ENCODE measurements around the genes CD3E, CD3D and DDX6.

DNA sequence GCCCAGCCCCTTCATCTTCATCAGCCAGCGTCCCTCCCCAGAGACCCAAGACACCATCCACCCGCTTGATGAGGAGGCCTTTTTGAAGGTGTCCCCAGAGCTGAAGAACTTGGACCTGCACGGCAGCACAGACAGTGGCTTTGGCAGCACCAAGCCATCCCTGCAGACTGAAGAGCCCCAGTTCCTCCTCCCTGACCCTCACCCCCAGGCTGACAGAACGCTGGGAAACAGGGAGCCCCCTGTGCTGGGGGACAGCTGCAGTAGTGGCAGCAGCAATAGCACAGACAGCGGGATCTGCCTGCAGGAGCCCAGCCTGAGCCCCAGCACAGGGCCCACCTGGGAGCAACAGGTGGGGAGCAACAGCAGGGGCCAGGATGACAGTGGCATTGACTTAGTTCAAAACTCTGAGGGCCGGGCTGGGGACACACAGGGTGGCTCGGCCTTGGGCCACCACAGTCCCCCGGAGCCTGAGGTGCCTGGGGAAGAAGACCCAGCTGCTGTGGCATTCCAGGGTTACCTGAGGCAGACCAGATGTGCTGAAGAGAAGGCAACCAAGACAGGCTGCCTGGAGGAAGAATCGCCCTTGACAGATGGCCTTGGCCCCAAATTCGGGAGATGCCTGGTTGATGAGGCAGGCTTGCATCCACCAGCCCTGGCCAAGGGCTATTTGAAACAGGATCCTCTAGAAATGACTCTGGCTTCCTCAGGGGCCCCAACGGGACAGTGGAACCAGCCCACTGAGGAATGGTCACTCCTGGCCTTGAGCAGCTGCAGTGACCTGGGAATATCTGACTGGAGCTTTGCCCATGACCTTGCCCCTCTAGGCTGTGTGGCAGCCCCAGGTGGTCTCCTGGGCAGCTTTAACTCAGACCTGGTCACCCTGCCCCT lies 12.8 kb downstream of the IL10RA start:
- PRO-cap: no peak

GRCh38 chr11:118078183-118079365 lies 1.7 kb downstream of the TMPRSS4 start:
- PRO-cap: unidirectional peak, minus-strand start at chr11:118078328; unidirectional peak, minus-strand start at chr11:118078820; bidirectional peak, plus-strand start at chr11:118079251, minus-strand start at chr11:118079145

DNA sequence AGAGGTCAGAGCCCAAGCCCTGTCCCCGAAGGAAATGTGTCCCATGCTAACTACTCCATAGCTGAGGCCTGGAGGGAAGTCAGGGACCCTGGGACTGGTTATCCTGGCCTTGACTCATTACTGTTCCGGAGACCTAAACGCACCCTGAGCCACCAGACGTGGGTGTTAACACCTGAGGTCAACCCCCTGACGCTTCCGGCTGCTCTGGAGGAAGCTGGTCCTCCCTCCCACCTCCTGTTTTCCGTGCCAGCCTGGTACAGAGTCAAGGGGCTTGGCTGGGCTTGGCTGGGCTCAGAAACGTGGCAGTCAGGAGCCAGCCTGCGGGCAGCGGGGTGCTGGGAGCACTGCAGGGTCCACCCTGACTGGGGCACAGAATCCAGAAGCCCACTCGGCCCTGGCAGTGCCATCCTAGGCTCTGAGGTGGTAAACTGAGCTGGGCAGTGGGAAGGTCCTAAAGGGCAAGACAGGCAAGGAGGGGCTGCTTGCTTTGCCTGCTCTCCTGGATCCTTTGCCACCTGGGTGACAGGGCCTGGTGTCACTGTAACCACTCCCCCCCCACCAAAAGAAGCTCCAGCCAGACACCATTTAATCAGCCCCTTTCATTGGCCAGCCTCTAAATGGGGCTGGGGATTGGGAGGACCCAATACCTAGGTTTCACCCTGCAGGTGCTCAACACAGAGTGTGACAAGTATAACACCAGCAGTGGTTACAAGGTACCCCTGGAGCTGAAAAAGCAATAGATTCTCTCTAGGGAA lies 2.8 kb downstream of the TMPRSS4 start:
- PRO-cap: bidirectional peak, plus-strand start at position 294 of the sequence, minus-strand start at position 119 of the sequence

DNA sequence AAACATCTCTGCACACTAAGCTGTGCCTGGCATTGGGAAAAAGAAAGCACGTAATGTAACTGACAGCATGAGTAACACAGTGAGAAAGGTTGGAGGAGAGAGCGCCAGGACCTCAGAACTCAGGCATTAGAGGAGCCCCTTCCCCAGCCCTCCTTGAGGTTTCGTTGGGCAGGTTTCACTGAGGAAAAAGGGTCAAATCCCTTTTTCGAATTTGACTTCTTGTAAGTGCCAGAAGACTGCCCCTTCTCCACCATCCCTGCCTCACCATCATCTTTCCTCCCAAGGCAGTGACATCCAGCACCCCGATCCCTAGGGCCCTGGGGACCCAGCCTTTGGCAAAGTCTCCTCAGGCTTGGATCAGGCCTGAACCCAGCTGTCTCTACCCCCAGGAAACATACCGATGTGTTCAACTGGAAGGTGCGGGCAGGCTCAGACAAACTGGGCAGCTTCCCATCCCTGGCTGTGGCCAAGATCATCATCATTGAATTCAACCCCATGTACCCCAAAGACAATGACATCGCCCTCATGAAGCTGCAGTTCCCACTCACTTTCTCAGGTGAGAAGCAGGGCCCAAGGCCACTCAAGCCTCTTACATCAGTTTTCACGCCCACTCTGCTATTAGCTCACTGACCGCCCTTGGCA lies 26.2 kb upstream of the SMIM35 start:
- PRO-cap: no peak

DNA sequence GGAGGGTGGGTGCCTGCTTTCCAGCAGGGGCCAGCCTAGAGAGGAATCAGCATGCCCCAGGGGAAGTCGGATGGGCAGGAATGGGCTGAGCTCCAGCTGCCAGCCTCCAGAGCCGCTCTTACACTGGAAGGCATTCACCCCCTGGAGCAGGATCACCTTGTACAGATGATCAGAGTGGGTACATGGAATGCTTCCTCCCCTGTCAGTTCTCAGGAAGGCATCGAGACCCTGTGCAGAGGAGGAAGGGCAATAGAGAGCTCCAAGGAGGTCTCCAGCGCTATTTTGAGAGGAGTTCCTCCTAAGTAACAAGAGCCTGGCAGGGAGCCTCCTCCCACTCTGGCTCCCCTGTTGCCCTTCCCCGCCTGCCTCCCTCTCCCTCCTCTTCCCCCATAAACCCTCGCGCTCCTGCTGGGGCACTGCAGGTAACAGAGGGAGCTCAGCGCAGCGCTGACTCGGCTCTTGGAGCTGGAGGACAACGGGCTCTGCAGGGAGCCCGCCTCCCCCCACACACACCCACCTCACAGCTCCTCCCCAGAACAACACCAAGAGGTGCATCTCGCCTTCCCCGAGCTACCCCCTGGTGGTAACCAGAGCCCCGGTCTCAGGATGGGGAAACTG lies 3.7 kb upstream of the SCN4B start:
- PRO-cap: no peak

- PRO-cap: unidirectional peak, plus-strand start at chr11:118304730
Measured at GRCh38 chr11:118304181-118305420, at the start of gene CD3E. Gene CD3E (plus strand): TSS chr11:118304730.

DNA sequence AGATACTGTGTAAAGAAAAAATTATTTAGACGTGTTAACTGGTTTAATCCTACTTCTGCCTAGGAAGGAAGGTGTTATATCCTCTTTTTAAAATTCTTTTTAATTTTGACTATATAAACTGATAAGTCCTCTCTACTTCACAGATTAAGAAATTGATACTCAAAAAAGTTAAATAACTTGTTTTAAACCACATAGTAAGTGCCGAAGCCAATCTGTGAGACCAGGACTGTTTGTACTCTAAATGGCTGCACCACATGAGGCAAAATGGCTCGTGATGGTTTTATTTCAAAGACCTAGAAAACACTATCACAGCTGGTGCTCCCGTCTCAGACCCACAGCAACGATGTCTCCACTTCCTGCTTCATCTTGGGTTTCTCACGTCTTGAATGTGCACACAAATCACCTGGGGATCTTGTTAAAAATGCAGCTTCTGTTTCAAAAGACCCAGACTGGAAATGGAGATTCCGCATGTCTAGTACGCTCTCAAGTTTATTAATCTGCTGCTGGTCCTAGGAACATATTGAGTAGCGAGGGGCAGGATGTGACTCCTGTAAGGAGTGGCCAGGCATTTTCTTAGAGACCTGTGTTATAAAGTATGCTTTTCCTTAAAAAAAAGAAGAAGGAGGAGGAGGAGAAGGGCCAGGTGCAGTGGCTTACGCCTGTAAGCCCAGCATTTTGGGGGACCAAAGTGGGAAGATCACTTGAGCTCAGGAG lies 1.2 kb downstream of the CD3E start:
- PRO-cap: bidirectional peak, plus-strand start at position 447 of the sequence, minus-strand start at position 256 of the sequence

DNA sequence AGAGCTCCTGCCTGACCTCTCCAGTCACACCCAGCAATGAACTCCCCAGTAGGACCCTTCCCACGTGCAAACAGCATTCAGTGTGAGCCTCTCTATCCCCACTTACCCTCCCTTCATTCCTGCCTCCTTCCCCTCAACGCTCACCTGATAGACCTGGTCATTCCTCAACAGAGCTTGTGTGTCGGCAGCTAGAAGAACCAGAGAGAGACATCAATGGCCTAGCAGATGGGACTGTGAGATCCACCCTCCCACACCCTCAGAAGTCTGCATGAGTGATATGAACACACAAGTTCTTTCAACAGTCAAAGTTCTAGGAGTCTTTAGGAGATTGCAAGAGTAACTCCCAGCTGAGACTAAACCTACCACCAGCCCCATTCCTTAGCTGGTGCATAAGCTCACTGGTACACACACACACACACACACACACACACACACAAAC lies 3.2 kb downstream of the CD3D start:
- PRO-cap: no peak

- PRO-cap: bidirectional peak, plus-strand start at chr11:118342708, minus-strand start at chr11:118342633
Measured at GRCh38 chr11:118342527-118342931, at the start of gene CD3D. Gene CD3D (minus strand): TSS chr11:118342705.

- PRO-cap: no peak
Measured at GRCh38 chr11:118572141-118572237, 220 bp upstream of the ARCN1 start.

GRCh38 chr11:118602246-118603186 lies 4.9 kb upstream of the PHLDB1 start:
- PRO-cap: no peak

DNA sequence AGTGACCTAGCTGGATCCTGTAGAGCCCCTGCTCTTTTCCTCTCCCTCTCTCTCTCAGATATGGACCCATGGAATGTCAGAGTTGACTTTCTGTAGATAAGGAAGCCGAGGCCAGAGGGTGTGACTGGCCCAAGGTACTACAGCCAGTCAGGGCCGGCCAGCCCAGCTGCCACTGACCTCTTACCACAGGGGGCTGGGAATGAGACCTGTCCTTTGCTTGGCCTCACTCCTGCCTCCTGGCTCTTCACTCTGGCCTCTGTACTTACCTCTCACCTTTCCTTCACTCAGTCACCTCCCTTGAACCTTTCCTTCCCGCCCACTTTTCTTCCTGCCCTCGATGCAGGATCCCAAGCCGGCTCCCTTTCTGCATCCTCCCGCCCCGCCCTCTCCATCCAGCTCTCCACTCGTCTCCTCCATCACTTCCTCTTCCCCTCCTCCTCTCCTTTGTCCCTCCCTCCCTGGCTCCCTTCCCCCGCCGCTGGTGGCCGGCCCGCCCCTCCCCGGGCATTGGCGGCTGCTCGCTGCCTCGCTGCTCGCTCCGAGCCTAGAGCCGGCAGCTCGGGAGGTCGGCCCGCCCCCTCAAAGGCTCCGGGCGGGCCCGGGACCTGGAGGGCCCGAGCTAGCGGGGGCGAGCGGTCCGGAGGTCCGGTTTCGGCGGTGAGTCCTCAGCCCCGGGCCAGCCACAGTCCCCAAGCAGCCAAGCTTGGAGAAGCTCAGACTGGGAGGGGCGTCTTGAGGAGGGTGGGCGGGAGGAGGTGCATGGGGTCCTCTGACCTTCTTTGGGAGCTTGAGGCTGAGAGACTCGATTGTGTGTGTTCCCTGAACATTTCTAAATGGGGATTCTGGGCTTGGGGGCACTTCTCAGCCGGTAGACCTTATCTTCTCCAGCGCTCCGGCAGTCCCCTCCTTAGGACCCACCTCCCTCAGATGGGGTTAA lies 13.7 kb downstream of the PHLDB1 start:
- PRO-cap: bidirectional peak, plus-strand start at position 582 of the sequence, minus-strand start at position 366 of the sequence

GRCh38 chr11:118628349-118628700 lies 20.9 kb downstream of the PHLDB1 start:
- PRO-cap: no peak

DNA sequence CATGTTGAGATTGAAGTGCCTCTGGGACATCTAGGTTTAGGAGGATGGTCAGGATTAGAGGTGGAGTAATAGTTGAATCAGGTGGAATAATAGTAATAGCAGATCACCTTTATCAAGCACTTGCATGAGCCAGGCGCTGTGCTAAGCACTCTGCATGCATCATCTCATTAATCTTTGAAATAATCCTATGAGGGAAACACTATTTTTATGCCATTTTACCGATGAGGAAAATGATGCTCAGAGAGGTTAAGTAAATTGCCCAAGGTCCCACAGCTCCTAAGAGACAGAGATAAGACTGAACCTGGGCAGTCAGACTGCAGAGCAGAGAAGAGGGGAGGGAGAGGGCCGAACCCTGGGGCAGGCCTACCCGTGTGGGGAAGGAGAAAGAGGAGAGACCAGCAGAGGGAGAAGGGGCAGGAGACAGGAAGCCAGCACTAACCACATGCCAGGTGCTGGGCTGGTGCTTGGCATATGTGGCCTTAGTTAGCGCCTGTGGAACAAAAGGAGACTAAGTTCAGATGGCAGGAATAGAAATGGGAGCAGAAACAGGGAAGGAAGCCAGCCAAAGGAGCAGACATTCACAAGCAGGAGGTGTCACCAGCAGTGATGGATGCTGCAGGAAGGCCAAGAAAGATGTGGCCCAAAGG lies 27.0 kb downstream of the TREH start:
- PRO-cap: no peak

DNA sequence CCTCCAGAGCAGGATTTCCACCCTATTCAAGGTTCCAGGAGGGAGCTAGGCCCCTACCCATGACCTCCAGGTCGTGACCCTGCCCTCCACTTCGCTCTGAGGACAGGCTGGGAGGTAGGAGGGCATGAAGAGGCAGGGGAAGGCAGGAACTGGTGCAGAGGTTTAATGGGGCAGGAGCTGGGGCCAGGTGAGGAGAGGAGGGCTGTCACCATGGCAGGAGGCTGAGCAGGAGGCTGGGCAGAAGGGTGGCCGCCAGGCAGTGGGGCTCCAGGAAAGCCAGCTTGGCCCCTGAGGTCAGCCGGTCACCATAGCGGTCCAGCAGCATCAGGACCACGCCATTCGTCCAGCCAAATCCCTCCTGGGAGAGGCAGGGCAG lies 21.4 kb downstream of the TREH start:
- PRO-cap: unidirectional peak, plus-strand start at position 130 of the sequence

GRCh38 chr11:118719032-118719761 lies 39.7 kb upstream of the TREH start:
- PRO-cap: no peak

GRCh38 chr11:118784212-118784704 lies 6.7 kb downstream of the DDX6 start:
- PRO-cap: no peak

- PRO-cap: bidirectional peak, plus-strand start at chr11:118791041, minus-strand start at chr11:118790989; bidirectional peak, plus-strand start at chr11:118791255, minus-strand start at chr11:118791155
Measured at GRCh38 chr11:118790805-118791566, at the start of gene DDX6. Gene DDX6 (minus strand): TSS chr11:118791164.

- PRO-cap: bidirectional peak, plus-strand start at chr11:118912587, minus-strand start at chr11:118912429
Measured at GRCh38 chr11:118912268-118913268, 13.2 kb downstream of the BCL9L start.

GRCh38 chr11:119018913-119019517 lies 449 bp downstream of the TRAPPC4 start:
- PRO-cap: no peak